ENCODE results near the genes TNKS2 and BTAF1.

- RRBS = no CpG with 5 or more reads among the region's 5 CpGs
These were observed 9.0 kb downstream of the SLC16A12 start for GRCh38 chr10:89526452-89526816.

GRCh38 chr10:89737275-89738224 lies 36.2 kb downstream of the KIF20B start:
- RRBS = no CpG with 5 or more reads among the region's 6 CpGs

DNA sequence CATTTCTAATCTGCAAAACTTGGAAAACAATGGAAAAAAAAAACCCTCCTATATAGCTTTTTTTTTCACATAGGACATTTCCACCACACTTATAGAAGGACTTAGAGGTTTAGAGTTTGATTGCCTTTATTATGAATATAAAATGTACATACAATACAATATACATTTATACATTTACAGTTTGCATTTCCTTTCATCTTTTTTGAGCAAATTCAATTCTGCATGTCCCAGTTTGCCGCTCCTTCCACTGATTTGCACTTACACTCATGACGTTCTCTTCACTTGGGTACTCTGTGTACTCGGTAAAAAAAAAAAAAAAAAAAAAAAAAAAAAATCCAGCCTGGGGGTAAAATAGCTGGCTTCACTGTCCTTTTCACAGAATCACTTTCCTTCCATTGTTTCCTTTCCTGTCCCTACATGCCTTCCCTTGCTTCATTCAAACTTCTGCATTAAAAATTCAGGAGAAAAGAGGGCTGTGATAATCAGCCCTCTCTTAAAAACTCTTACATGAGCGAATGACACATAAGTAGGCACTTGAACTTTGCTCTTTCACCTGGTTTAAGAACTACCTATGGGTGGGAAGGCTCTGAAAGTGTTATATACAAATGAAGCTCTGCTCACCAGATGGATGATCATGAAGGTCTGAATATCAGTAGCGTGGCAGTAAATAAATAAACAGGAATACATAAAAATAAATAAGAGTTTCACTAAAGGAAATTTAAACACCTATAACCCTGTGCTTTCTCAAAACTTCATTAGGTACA lies 8.7 kb downstream of the ANKRD1 start:
- RRBS = no CpG with 5 or more reads among the region's 5 CpGs

DNA sequence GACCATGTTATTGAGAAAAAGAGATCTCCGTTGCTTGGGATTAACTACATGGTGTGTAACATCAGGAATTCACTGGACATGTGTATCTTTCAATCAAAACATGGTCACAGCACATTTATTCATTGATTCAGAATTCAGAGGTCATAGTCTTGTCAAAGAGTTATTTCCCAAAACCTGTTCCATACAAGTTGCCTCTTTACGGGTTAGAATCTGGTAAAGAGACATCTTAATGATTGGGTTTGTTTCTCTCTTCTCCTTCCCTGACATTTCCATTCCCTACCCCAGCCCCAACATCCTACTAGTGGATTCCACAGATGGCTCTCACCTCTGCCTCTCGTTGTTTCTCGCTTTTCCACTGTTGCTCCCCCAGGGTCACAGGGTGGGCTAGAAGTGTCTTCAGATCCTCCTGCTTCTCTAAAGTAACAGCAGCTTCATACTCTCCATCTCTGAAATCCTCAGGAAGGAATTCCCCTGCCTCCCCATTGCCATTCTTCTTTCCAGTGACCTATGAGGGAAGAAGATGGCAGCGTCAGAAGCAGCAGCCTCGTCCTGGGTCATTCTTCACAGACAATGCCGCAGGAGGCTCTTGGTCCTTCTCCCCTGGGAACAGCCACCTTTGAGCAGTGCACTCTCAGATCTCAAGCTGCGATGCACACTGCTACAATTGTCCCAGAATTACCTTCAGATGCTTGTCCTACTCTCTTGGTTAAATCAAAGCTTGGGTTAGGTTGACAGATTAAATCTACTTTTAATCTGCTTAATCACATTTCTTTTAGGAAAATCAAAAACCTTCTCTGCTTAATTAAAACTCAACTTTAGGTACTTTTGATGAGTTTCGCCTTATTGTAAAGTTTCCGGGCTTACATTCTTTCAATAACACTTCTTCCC lies 799 bp downstream of the ANKRD1 start:
- RRBS = no CpG with 5 or more reads among the region's 10 CpGs

- RRBS = no CpG with 5 or more reads among the region's 3 CpGs
These were observed 44.8 kb upstream of the ANKRD1 start for GRCh38 chr10:90965600-90966212.

GRCh38 chr10:91198769-91199395 lies 21.6 kb upstream of the PCGF5 start:
- RRBS = no CpG with 5 or more reads among the region's 2 CpGs

DNA sequence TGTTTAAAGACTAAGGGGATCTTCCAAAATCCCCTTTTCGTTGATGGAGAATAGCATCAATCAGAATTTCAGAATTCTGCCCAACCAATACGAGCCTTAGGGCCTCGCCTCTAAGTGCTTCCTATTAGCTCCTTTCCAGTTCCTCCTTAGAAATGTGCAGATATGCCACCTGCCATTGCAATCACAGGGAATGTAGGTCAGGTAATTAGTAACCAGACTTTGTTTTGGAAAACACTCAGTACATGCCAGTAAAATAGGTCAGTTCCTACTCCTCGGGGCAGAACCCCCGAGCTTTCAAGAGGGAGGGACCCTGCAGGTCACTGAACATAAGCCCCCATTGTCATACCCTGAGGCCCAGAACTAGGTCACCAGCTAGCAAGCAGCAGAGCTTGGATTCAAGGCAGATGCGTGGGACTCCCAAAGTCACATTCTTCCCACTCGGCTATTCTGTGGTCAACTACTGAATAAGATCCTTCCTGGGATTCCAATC lies 104.9 kb downstream of the PPP1R3C start:
- RRBS = no CpG with 5 or more reads among the region's 7 CpGs

GRCh38 chr10:91551849-91552210 lies 81.0 kb downstream of the PPP1R3C start:
- RRBS = no CpG with 5 or more reads among the region's 7 CpGs

- RRBS = no CpG with 5 or more reads among the region's 4 CpGs
These were observed 50.8 kb downstream of the PPP1R3C start for GRCh38 chr10:91581825-91582688.

GRCh38 chr10:91631101-91631614 lies 1.7 kb downstream of the PPP1R3C start:
- RRBS = no CpG with 5 or more reads among the region's 2 CpGs

- RRBS = under 1% methylated on average over 34 of the region's 53 CpGs
These were observed at the start of gene TNKS2 for GRCh38 chr10:91798133-91798596. TNKS2 (plus strand) TSS chr10:91798426.

GRCh38 chr10:91883463-91884476 lies 25.5 kb downstream of the FGFBP3 start:
- RRBS = no CpG with 5 or more reads among the region's 20 CpGs

GRCh38 chr10:91923567-91924618 lies at the start of gene BTAF1:
BTAF1 (plus strand) TSS chr10:91923770.
- RRBS = under 1% methylated on average over 30 of the region's 74 CpGs

- RRBS = no CpG with 5 or more reads among the region's 3 CpGs
These were observed 168.6 kb downstream of the CPEB3 start for GRCh38 chr10:92122223-92122723.

DNA sequence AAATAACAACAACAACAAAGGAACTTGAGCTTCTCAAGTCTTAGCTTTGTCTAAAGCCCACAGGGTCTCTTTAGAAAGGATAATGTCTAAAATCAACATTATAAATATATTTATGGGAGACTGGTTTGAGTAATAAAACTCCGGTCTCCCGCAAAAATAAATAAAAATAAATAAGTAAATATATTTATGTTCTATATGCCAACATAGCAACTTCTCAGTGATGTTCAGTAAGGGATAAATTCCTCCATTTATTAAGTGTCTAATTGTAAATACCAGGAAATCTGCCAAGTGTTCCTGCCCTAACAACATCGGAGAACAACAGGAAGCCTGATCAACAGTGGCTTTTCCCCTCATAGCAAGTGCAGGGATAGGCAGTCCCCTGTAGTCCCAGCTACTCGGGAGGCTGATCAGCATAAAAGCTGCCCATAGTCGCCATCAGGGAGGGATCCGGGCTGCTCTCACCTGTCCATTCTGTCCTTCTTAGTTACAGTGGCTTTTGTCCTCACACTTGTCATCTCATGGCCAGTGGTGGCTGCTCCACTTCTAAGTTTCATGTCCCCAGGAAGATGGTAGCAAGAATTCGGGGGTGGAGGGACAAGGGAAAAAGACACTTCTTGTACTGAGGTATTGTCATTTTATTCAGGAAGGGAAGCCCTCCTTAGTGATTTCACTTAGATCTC lies 141.3 kb downstream of the IDE start:
- RRBS = no CpG with 5 or more reads among the region's 7 CpGs

GRCh38 chr10:92483381-92483714 lies 90.5 kb downstream of the IDE start:
- RRBS = no CpG with 5 or more reads among the region's 2 CpGs

DNA sequence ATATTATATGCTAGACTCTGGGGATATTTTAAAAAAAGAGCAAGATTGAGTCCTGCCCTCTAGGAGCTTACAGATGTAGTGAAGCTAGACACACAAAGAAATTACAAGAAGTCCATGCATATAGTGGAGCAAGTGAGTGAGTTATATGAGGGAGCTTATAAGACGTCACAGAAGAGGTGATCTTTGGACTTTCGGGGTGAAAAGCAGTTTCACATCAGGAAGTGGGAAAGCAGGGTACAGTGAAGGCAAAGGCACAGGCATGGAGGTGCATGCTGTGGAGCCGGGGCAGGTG lies 38.5 kb upstream of the EXOC6 start:
- RRBS = no CpG with 5 or more reads among the region's 3 CpGs

- RRBS = no CpG with 5 or more reads among the region's 3 CpGs
These were observed 30.3 kb upstream of the EXOC6 start for GRCh38 chr10:92818088-92818375.